Liver (tissue), 9 donors: ENCODE results near the genes LPXN, CNTF, GLYAT, GLYATL1, MS4A5 and PTGDR2.

GRCh38 chr11:58575207-58576388 lies at the start of gene LPXN:
Gene LPXN, minus strand, starts transcription at chr11:58575856.
- PRO-cap, 5 experiments: peak in 5 of 5 experiments; most common minus-strand start chr11:58575856 (in 5)
- RAMPAGE, long total RNA, 2 experiments: no peak in any of the 2 experiments
- RRBS: no CpG with 5 or more reads among the region's 9 CpGs

GRCh38 chr11:58576501-58577370 lies 1.1 kb upstream of the LPXN start:
- PRO-cap, 5 experiments: no peak in any of the 5 experiments
- RAMPAGE, long total RNA, 2 experiments: no peak in any of the 2 experiments
- RRBS: no CpG with 5 or more reads among the region's 9 CpGs

GRCh38 chr11:58579326-58580582 lies 891 bp downstream of the ZFP91 start:
- PRO-cap, 5 experiments: peak in 5 of 5 experiments; most common plus-strand start chr11:58579748 (in 4); most common minus-strand start chr11:58579694 (in 3)
- RAMPAGE, long total RNA, 2 experiments: no peak in any of the 2 experiments
- RRBS: 2% methylated on average over 25 of the region's 67 CpGs

DNA sequence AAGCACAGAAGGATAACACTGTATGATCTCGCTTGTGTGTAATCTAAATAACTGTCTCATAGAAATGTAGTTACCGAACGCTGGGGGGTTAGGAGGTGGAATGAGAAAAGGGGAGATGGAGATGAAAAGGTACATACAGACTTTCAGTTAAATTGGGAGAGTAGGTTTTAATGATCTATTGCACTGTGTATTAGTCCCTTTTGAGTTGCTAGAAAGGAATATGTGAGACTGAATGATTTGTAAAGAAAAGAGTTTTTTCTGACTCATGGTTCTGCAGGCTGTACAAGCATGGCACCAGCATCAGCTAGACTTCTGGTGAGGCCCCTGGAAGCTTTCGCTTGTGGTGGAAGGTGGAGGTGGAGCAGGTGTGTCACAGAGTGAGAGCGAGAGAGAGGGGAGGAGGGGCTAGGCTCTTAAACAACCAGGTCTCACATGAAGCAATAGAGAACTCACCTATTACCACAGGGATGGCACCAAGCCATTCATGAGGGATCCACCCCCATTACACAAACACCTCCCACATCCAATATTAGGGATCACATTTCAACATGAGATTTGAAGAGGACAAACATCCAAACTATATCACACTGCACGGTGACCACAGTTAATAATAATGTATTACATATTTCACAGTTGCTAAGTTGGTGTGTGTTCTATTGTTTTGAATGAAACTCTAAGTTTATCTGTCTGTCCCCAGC lies 13.9 kb downstream of the ZFP91 start:
- PRO-cap, 5 experiments: no peak in any of the 5 experiments
- RAMPAGE, long total RNA, 2 experiments: no peak in any of the 2 experiments
- RRBS: no CpG with 5 or more reads among the region's 6 CpGs

- PRO-cap, 5 experiments: no peak in any of the 5 experiments
- RAMPAGE, long total RNA, 2 experiments: no peak in any of the 2 experiments
- RRBS: no CpG with 5 or more reads among the region's 7 CpGs
Observed at GRCh38 chr11:58622538-58622884, at the start of gene CNTF. Gene CNTF, plus strand, starts transcription at chr11:58622665.

GRCh38 chr11:58674522-58675016 lies 52.1 kb downstream of the CNTF start:
- PRO-cap, 5 experiments: no peak in any of the 5 experiments
- RAMPAGE, long total RNA, 2 experiments: no peak in any of the 2 experiments
- RRBS: 48% methylated on average over 3 of the region's 13 CpGs

GRCh38 chr11:58731784-58732288 lies at the start of gene GLYAT:
Gene GLYAT, minus strand, starts transcription at chr11:58731943.
- PRO-cap, 5 experiments: peak in 5 of 5 experiments; most common plus-strand start chr11:58732077 (in 2); most common minus-strand start chr11:58731943 (in 5)
- RAMPAGE, long total RNA, 2 experiments: start-site peak on the minus strand in 1 of 2 experiments, at chr11:58731913-58731945 at its widest, 1,830 reads per replicate
- RRBS: no CpG with 5 or more reads among the region's 4 CpGs

- PRO-cap, 5 experiments: no peak in any of the 5 experiments
- RAMPAGE, long total RNA, 2 experiments: no peak in any of the 2 experiments
- RRBS: no CpG with 5 or more reads among the region's 9 CpGs
Observed at GRCh38 chr11:58770913-58771581, 39.3 kb upstream of the GLYAT start.

- PRO-cap, 5 experiments: peak in 5 of 5 experiments; most common plus-strand start chr11:58939489 (in 5); most common minus-strand start chr11:58939364 (in 1)
- RAMPAGE, long total RNA, 2 experiments: start-site peak on the plus strand in 1 of 2 experiments, at chr11:58939478-58939549 at its widest, 662 reads per replicate
- RRBS: no CpG with 5 or more reads among the region's 6 CpGs
Observed at GRCh38 chr11:58939071-58939652, at the start of gene GLYATL1. Gene GLYATL1, plus strand, starts transcription at chr11:58939488.

GRCh38 chr11:59058741-59059005 lies 27.4 kb upstream of the GLYATL1B start:
- PRO-cap, 5 experiments: no peak in any of the 5 experiments
- RAMPAGE, long total RNA, 2 experiments: no peak in any of the 2 experiments
- RRBS: no CpG with 5 or more reads among the region's 6 CpGs

DNA sequence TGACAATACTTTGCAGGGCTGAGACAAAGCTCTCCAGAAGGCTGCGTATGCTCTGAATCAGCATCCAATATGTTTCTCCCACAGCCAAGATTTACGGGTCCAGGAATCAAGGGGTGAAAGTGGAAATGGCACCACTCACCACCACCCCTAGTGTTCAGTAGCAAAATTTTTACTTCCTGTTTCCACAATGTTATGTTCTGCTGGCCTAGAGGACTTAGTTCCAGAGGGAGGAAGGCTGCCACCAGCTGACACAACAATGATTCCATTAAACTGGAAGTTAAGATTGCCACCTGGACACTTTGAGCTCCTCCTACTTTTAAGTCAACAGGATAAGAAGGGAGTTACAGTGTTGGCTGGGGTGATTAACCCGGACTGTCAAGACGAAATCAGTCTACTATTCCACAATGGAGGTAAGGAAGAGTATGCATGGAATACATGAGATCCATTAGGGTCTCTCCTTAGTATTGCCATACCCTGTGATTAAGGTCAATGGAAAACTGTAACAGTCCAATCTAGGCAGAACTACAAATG lies 68.6 kb upstream of the MPEG1 start:
- PRO-cap, 5 experiments: no peak in any of the 5 experiments
- RAMPAGE, long total RNA, 2 experiments: no peak in any of the 2 experiments
- RRBS: no CpG with 5 or more reads among the region's 4 CpGs

- PRO-cap, 5 experiments: peak in 3 of 5 experiments; most common plus-strand start chr11:59644809 (in 1); most common minus-strand start chr11:59644656 (in 3)
- RAMPAGE, long total RNA, 2 experiments: no peak in any of the 2 experiments
- RRBS: no CpG with 5 or more reads among the region's 3 CpGs
Observed at GRCh38 chr11:59644413-59644885, 24.4 kb downstream of the PATL1 start.

DNA sequence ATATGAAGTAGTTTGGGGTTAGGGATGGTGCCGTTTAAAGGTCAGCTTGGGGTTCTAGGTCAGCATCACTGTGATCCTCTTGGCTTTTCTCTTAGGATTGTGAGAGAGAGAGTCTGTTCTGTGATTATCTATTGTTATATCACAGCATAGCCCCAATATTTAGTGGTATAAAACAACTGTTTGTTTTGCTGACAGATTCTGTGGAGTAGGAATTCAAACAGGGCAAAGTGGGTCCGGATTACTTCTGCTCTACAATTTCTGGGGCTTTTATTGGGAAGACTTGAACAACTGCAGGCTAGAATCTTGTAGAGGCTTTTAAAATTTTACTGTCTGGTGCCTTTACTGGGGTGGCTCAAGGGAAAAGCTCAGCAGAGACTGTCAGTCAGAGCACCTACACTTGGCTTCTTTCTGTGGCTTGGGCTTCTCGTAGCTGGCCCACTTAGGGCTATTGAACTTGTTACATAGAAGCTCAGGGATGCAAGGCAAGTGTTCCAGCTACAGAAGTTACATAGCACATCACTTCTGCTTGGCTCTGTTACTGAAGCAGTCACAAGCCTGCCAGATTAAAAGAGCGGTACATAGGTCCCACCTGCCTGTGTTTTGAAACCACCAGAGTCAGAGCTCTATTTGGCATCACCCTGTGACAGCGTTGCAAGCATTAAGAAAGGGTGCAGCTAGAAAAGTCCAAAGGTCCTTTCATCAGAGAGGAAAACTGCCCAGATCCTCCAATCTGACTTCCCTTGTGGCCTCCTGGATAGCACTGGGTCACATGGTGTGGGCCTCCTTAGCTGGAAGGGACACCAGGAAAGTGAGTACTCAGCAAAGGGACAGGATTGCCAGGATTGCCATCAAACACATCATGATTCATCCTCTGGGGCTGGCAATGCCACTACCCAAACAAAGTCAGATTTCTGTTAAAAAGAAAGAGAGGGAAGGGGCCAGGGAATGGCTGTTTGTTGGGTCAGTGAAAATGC lies 22.7 kb downstream of the STX3 start:
- PRO-cap, 5 experiments: no peak in any of the 5 experiments
- RAMPAGE, long total RNA, 2 experiments: no peak in any of the 2 experiments
- RRBS: no CpG with 5 or more reads among the region's 5 CpGs

GRCh38 chr11:59815836-59816467 lies 5.4 kb upstream of the MRPL16 start:
- PRO-cap, 5 experiments: no peak in any of the 5 experiments
- RAMPAGE, long total RNA, 2 experiments: no peak in any of the 2 experiments
- RRBS: no CpG with 5 or more reads among the region's 3 CpGs

DNA sequence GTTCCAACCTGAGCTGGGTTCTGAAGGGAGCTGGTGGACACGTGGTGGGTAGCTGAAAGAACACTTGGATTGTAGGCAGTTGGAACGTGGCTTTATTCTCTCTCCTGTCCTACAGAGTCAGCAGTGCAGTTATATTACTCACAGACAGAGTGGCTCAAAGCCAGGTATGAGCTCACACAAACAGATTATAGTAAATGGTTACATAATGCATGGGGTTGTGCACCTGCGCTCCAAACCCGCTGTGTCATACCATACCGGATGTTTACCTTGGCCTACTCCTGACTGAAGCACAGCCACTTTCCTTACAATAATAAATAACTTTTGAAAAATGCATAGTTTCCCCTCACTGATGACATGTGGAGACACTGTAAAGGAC lies 13.6 kb downstream of the MS4A6A start:
- PRO-cap, 5 experiments: no peak in any of the 5 experiments
- RAMPAGE, long total RNA, 2 experiments: no peak in any of the 2 experiments
- RRBS: no CpG with 5 or more reads among the region's 5 CpGs

DNA sequence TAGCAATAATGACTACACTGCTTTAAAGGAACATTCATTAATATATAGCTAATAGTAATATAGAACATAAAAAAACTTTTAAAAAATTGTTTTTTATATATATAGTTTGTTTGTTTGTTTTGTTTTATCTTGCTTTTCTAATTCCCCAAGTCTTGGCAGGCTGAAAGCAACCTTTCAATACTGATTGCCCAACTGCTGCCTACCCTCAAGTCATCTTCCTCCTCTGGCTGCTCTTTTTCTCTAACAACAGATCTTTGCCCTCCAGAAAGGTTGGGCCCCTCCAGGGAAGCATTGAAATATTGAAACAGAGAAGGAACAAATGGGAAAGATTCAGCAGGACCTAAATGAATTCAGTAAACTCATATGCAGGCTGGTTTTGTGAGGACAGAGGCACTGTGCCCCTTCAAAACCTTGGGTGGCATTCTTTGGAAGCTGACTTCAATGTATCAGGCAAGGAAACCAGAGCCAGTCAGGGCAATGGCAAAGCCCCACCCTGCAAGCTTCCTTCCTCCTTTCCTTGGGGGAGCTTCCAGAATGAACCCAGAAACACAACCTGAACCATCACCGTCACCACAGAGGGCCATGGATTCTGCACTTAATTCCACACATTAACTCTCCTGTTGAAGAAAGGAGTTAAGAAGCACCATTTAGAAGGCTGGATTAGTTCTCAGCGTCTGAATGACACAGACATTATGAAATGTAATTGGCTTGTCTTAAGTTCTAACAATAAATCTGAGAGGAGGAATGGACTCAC lies 813 bp upstream of the MS4A6A start:
- PRO-cap, 5 experiments: peak in 2 of 5 experiments; most common plus-strand start position 532 of the sequence (in 2); most common minus-strand start position 441 of the sequence (in 1)
- RAMPAGE, long total RNA, 2 experiments: no peak in any of the 2 experiments
- RRBS: no CpG with 5 or more reads among the region's 2 CpGs

- PRO-cap, 5 experiments: peak in 1 of 5 experiments; most common minus-strand start chr11:60285580 (in 1)
- RAMPAGE, long total RNA, 2 experiments: no peak in any of the 2 experiments
- RRBS: no CpG with 5 or more reads among the region's 6 CpGs
Observed at GRCh38 chr11:60285324-60285792, 4.9 kb downstream of the MS4A4A start.

GRCh38 chr11:60389396-60390101 lies 6.7 kb upstream of the MS4A14 start:
- PRO-cap, 5 experiments: no peak in any of the 5 experiments
- RAMPAGE, long total RNA, 2 experiments: no peak in any of the 2 experiments
- RRBS: no CpG with 5 or more reads among the region's 5 CpGs

- PRO-cap, 5 experiments: no peak in any of the 5 experiments
- RAMPAGE, long total RNA, 2 experiments: no peak in any of the 2 experiments
- RRBS: no CpG with 5 or more reads among the region's 4 CpGs
Observed at GRCh38 chr11:60429335-60429852, at the start of gene MS4A5. Gene MS4A5, plus strand, starts transcription at chr11:60429572.

DNA sequence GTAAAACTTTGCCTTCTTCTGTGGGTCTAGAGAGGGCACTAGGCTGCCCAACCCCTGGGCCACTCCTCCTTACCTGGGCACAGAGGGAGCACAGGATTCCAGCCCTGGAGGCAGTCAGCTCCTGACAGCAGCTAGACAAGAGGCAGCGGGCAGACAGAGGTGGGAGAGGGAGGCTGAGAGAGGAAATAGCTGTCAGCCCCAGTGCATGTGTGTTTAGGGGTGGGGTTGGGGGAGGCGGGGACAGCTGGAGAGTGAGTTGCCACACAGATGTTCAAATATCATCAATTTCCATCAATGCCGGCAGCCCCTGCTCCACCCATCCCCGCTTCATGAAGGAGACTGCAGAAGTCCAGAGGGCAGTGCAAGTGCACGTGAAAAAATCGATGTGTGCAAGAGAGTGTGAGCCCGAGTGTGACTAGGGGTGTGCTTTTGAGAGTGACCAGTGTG lies at the start of gene PTGDR2:
Gene PTGDR2 (minus strand): TSS at position 155 of the 447 bp plus-strand sequence.
- PRO-cap, 5 experiments: no peak in any of the 5 experiments
- RAMPAGE, long total RNA, 2 experiments: start-site peak on the minus strand in 1 of 2 experiments, centred at position 170 of the sequence, 17 to 58 reads per replicate
- RRBS: no CpG with 5 or more reads among the region's 7 CpGs